Breast epithelium (tissue), 2 donors: ENCODE results near the gene NFKBIA.

GRCh38 chr14:31263409-31264195, 56.0 kb upstream of the HECTD1 start:
- PRO-cap = no peak
- RAMPAGE, long total RNA, 2 experiments = no peak in any of the 2 experiments

GRCh38 chr14:31626784-31627263, 65.6 kb downstream of the NUBPL start:
- PRO-cap = no peak
- RAMPAGE, long total RNA, 2 experiments = no peak in any of the 2 experiments

DNA sequence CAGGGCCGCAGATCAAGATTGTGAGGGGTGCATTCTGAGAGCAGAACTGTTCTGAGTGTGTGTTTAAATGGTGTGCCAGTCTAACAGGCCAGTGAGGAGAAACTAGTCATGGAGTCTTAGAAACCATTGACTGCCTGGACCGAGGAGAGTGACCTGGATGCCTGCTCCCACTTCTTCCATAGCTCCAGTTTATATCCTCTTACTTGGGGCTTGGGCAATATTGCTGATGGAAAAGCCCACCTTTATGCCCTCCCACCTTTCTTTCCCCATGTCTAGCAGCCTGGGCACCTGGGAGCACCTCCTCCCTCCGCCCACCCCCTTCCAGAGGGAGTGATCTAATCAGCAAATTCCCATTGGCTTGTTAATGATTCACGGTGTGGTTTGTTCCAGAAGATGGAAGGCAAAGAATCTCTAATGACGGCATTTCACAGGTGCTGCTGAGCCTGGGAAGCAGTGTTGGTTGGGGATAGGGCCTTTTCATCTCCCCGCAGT, 71.1 kb upstream of the ARHGAP5 start:
- PRO-cap = no peak
- RAMPAGE, long total RNA, 2 experiments = no peak in any of the 2 experiments

- PRO-cap = no peak
- RAMPAGE, long total RNA, 2 experiments = no peak in any of the 2 experiments
Observed at GRCh38 chr14:32224955-32225541, 104.0 kb upstream of the AKAP6 start.

DNA sequence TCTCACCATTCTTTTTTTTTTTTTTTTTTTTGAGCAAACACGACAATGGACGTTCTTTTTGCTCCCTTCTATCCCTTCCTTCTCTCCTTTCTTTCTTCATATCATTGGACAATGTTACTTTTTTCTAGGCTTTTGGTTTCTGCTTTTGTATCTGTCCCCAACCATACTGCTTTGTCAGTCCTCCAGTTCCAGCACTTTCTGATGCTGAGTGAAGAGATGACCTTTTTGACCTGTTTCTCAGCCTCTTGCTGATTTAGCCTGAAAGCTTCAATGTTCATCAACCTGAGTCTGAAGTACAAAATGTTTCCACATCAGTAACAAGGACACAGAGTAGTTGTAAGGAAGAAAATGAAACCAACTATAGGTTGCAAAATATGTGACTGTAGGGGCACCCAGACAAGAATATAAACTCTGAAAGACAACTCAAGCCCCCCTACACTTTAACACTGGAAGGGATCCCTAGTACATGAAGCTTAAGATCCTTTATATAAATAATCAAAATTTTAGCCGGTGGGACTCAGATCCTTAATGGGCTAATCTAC, 25.2 kb upstream of the AKAP6 start:
- PRO-cap = no peak
- RAMPAGE, long total RNA, 2 experiments = no peak in any of the 2 experiments

DNA sequence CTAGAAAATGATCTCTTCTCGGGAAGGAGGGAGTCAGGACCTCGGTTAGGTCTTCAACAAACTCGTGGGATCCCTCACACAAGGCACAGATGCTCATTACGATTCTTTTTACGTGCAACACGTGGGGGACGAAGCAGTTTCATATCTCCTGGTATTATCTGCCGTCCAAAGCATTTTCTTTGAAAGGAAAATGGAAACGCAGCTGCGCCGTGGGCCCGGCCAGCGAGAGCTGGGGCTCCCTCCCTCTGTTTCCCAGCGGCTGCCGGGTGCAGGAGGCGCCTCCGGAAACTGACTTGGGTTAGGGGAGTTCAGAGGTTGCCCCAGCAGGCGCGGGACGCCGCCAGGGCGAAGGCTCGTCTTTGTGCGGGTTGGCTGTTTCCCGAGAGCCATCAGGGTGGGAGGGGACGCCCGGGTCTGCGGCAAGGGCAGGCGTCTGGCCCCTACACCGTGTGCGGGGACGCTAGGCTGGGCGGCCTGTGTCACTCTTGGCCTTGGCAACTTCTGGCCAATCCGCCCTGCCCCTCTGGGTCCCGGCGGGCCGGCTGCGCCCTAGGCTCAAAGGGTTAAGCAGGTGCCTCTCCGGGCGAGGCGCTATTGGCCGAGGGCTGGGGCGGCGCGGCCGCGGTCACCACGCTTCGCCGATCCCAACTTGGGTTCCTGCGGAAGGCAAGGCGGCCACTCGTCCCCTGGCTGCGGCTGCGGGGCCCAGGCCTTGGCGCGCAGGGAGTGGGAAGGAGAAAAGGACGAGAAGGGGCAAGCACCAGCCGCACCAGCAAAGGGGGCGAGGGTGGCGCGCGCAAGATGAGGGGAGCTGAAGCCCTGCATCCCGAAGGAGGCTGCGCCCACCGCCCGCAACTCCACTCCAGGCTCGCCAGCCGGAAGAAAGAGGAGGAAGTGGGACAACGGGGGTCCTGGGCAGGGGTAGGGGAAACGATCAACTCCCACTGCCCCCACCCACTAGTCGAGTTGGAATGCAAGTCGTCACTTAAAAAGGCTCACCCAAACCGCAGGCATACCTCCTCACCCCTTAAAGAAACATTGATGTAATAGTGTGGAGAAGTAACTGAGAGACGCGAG, 5.6 kb upstream of the NPAS3 start:
- PRO-cap = no peak
- RAMPAGE, long total RNA, 2 experiments = no peak in any of the 2 experiments

DNA sequence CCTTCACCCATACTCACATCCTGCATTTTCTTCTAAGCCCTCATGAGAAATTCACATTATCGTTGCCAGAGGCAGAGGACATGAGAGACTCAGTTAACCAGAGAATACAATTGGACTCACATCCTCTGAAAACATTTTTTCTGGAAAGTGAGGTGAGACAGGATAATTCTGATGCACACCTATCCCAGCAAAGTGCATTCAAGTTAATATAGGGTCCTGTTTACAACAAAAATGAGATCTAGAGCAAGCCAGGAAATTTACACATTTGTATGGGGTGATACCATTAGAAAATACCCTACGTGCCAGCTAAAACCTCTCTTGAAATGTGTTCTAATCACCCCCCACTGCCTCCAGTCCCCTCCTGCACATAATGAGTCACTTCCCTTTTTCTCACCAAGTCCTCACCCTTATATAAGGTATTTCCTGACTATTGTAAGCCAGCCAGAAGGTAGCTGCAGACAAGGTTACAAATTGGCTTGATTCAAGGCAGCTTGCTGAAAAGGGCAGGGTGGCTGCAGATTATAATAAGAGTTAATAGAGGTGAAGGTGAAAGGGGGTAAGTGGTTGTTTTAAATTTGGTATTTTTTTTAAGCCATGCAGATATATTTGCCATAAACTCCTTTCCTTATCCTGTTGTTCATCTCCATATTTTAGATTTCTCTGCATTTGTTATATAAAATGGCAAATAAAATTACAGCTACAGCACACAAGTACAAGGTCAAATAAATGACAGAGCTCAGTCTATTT, 386.1 kb downstream of the EGLN3 start:
- PRO-cap = no peak
- RAMPAGE, long total RNA, 2 experiments = no peak in any of the 2 experiments

- PRO-cap = no peak
- RAMPAGE, long total RNA, 2 experiments = no peak in any of the 2 experiments
Observed at GRCh38 chr14:33704594-33704906, 246.3 kb downstream of the EGLN3 start.

DNA sequence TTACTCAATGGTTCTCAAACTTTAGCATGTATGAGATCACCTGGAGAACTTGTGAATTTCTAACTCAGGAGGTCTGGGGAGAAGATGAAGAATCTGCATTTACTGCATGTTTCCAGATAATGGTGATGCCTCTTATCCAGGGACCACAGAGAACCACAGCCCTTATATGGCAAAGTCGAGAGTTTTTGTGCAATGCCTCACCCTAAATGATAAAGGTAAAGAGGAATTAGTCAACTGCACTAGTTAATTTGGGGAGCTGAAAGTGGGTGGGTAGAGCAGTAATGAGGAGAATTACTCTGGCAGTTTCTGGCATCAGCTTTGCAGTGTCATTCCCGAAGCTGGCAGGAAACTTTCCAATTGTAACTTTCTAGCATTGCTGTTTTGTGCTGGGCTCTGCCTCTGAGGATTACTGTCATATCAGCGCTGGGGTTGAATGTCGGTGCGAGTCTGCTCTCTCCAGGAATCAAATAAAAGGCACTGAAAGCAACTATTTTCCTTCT, 10.3 kb downstream of the EGLN3 start:
- PRO-cap = no peak
- RAMPAGE, long total RNA, 2 experiments = no peak in any of the 2 experiments

DNA sequence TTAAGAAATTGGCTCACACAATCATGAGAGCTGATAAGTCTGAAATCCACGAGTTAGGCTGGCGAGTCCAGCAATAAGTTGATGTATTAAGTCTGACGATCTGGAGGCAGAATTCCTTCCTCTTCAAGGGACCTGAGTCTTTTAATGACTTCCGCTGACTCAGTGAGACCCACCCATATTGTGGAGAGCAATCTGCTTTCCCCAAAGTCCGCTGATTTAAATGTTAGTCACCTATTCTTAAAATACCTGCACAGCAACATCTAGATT, 97.8 kb downstream of the SPTSSA start:
- PRO-cap = no peak
- RAMPAGE, long total RNA, 2 experiments = no peak in any of the 2 experiments

DNA sequence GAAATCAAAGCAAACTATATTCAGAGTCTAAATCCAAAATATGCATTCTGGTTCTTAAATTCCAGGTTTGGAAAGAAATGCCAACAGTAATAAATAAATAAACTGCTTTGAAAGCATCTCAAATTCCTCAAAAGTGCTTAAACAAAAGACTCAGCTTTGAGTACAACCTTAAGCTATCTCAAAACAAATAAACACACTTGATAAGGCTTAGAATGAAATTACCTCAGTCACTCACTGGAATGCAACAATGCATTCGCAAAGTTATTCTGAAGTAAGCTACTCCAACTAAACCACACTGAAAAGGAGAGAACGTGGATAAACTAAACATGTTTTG, 1.3 kb downstream of the SPTSSA start:
- PRO-cap = no peak
- RAMPAGE, long total RNA, 2 experiments = no peak in any of the 2 experiments

DNA sequence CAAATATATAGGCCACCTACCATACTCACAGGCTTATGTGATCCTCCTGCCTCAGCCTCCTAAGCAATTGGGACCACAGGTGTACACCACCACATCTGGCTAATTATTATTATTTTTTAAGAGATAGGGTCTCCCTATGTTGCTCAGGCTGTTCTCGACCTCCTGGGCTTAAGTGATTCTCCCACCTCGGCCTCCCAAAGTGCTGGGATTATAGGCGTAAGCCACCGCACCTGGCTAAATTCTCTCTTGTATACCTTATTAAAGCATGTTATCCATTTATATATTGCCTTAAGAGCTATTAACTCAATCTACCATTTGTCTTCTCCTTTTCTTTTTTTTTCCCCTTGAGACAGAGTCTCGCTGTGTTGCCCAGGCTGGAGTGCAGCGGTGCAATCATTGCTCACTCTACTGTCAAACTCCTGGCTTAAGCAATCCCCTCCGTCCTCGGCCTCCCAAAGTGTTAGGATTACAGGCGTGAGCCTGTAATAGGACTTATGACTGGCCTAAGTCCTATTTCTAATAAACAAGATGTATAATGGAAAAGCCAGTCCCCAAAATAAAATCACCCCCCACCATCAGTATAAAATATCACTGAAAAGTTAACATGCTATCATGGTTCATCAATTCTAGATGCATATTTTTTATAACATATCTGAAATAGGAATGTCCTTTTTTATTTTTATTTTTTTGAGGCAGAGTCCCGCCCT, 14.5 kb downstream of the SNX6 start:
- PRO-cap = no peak
- RAMPAGE, long total RNA, 2 experiments = no peak in any of the 2 experiments

DNA sequence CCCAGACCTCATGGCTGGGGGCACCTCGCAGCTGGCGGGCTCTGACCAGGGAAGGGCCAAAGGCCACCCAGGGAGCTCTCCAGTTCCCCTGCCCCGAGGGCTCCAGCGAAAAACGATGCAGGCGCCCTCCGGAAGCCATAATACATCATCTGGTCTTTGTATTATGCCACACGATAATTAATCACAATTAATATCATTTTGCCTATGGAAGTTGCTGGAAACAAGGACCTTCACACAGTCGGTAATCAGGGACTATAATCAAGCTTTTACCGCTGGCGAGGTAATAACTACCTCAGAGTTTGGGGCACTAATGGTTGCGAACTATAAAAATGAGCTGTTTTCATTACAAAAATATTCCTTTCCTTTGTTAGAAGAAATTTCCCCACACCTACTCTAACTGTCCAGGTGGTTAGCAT, 394 bp upstream of the SNX6 start:
- PRO-cap = no peak
- RAMPAGE, long total RNA, 2 experiments = no peak in any of the 2 experiments

DNA sequence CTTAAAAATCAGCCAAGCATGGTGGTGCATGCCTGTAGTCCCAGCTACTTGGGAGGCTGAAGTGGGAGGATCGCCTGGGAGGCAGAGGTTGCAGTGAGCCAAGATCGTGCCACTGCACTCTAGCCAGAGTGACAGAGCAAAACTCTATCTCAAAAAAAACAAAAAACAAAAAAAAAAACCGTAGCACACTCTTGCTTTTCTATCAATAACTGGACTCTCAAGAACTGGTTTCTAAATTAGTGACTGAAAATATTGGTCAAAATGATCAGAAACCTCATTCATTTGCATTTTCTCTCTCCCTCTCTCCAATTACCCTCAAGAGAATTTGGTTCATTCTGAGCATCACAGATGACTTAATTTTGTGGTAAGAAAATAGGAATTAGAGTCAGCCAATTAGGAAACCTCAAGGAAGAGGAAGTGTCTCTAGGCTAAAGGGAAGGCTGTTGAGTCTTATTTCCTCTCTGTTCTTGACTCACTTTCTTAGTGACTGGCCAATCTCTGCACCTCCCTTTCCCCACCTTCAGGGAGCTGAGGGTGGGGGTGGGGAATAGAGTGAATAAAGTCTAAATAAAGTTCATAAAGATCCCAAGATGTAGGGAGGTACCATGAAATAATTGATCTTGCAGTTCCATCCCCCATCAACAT, 6.9 kb upstream of the PSMA6 start:
- PRO-cap = no peak
- RAMPAGE, long total RNA, 2 experiments = no peak in any of the 2 experiments

DNA sequence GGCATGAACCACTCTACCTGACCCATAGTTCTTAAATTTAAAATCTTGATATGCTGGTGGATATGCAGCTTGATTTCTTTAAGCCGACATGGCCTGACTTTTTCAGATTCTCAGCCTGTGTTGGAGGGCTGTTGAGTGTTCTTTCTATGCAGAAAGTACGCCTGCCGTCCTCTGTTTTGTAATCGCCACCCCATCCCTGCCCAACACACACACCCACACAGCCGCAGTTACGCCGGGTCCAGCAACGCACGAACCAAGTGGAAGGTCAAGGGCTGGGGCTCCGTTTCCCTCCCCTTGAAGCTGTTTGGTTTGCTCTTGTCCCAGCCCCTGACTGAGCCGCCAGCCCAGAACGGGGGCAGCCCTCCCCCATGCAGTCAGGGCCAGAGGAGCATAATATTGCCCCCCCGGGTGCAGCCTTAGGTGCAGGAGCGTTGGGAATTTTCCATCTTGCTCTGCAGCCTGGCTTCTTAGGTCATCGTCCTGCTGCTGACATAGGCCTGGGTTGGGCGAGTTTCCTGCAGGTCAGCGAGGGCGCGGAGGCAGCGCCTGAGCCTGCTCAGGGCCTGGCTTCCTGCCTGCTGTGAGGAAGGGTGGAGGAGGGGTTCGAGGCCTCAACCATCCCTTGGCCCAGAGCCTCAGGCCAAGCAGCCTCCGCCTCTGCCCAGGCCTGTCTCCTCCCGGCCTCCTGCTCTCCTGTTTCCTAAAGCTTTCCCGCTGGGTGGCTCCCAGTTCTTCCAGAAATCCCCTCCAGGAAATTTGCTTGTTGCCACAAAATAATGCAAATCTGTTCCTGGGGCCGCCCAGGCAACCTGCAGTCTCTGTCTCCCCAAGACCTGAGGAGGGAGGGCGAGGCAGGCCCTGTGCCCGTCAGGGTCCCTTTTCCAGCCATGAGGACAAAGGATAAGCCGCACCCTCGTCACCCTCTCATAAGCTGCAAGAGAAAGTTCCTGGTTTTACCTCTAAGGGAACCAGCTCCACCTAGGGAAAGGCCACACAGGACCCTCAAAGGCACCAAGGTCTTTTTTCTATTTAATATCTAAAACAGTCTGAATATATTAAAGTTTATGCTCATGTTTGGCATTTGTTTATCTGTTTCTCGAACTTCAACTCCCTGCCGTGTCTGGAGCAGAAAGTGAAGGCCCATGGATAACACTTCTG, 44.5 kb downstream of the PSMA6 start:
- PRO-cap = no peak
- RAMPAGE, long total RNA, 2 experiments = no peak in any of the 2 experiments

DNA sequence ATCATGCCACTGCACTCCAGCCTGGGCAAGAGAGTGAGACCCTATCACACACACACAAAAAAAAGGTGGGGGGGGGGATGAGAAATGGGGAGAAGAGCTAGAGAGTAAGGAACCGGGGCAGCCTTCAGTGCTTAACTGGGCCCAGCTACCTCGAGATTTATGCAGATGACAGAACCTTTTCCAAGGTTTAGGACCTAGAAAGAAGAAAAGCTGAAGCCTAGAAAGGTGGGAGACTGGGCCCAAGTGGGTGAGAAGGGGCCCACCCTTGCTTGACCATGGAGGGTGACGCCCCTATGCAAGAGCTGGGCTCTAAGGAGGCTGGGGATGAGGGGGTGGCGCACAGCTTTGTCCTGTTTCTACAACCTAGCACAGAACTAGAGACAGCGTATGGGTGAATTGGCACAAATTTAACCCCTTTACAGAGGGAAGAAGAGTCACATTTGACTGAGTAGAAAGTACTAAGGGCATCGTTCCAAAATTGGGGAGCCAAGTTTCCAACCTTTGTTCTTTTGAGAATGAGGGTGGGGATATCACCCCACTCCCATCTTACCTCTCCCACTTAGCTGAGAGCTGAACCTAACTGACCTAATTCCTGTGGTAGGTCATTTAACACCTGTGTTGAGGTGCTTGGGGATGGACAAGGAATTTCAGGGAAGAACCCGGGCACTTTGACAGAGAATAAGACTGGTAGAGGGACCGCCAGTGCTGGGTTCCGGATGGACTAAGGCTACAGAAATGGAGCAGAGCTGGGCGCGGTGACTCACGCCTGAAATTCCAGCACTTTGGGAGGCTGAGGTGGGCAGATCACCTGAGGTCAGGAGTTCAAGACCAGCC, 5.4 kb downstream of the NFKBIA start:
- PRO-cap = no peak
- RAMPAGE, long total RNA, 2 experiments = no peak in any of the 2 experiments

DNA sequence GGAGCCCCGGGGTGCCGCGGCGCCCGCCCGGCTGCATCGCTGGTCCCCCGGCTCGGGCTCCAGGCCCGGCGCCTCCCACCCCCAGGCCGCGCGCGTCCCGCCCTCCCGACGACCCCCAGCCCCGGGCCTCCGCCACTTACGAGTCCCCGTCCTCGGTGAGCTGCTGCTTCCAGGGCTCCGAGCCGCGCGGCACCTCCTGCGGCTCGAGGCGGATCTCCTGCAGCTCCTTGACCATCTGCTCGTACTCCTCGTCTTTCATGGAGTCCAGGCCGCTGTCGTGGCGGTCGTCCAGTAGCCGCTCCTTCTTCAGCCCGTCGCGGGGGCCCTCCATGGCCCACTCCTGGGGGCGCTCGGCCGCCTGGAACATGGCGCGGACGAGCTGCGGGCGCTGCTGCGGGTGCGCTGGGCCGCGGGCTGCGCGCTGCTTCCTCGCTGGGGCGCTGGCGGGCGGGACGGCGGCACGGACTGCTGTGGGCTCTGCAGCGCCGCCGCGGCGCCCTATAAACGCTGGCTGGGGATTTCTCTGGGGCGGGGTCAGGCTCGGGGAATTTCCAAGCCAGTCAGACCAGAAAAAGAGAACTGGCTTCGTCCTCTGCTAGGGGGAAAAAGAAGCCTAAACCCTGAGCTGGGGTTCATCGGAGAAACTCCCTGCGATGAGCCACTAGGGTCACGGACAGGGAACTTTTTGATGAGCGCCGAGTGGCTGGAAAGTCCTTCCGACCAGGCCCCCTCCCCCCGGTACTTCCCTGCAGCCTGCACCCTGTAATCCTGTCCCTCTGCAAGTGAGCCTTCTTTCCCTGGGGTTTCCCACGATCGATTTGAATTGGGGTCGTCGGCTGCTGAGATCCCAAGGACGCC, at the start of gene NFKBIA:
NFKBIA (minus strand) TSS at position 472 of the 858 bp plus-strand sequence.
- PRO-cap = bidirectional peak, plus-strand start at position 546 of the sequence, minus-strand start at position 472 of the sequence
- RAMPAGE, long total RNA, 2 experiments = no peak in any of the 2 experiments

GRCh38 chr14:35739521-35740175, 69.4 kb downstream of the RALGAPA1 start:
- PRO-cap = no peak
- RAMPAGE, long total RNA, 2 experiments = no peak in any of the 2 experiments

GRCh38 chr14:36067511-36068218, 241.5 kb downstream of the BRMS1L start:
- PRO-cap = no peak
- RAMPAGE, long total RNA, 2 experiments = no peak in any of the 2 experiments

DNA sequence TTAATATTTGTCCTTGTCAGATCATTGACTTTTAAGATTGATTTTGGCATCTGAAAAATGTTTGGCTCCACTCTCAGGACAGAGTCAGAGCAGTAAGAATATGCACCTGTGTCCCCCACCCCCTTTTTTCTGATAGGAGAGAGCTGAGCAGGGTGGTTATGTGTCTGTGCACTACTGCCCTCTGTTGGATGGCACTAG, 243.3 kb downstream of the BRMS1L start:
- PRO-cap = no peak
- RAMPAGE, long total RNA, 2 experiments = no peak in any of the 2 experiments